ENCODE measurements around a stretch of chr17.

DNA sequence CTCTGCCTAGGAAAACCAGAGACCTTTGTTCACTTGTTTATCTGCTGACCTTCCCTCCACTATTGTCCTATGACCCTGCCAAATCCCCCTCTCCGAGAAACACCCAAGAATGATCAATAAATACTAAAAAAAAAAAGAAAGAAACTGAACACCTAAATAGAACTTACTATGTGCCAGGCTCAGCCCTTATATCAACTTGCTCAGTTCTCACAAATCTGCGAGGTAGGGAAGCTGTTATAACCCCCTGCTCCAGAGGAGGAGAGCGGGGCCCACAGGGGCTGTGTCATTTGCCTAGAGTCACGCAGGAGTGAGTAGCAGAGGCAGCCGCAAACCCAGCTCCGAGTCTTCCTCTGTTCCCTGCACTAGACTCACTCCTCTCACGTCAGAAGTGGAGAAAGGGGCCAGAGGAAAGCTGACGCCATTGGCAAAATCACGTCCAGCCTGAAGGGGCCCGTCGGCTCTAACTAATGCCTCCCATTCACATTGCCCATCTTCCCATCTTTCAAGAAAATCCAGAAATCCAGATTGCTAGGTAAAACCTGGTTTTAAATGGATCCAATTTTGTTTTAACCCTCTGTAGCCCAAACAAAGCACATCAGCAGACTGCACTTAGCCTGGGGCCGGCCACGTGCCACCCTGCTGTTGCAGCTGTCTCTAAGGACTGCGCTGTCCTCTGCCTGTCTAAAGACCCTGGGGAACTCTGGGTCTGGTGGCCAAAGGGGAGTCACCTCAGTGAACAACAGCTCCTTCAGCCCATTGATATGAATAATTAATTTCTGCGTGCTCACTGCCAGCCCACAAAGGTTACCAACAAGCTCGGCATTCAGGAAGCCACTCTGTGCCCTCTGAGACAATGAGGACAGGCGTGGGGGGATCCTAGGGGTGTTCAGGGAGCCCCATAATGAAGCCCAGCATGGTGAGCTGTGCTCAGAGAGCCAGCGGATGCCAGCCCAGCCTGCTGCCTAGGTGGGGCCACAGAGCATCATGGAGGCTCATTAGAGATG is 36.6 kb upstream of the ABR start:
- RRBS: no CpG with 5 or more reads among the region's 18 CpGs

DNA sequence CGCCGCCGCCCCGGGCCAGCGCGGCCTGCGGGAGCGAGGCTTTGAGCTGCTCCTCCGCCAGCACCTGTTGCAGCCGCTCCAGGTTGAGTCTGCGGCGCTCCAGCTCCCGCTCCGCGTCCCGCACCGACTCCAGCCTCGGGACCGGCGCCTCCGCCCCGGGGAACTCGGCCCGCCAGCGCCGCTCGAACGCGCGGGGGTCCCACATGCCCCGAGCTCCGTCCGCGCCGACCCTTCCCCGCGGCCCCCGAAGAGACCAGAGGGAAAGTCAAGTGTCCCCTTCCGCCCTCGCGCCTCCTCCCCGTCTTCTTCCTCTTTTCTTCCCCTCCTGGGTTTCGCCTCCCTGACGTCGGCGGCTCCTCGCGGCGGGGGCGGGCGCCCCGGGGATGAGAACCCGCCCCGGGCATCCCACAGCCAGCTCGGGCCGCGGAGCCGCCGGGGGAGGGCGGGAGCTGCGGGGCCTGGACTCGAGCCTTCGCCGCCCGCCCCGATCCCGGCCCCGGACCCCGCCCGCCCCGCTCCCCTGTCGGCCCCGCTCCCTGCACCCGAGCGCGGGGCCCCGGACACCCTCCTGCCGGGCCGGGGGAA is 40.7 kb upstream of the BHLHA9 start:
- RRBS: 1% methylated on average over 25 of the region's 79 CpGs

GRCh38 chr17:1398572-1399291 is 1.3 kb downstream of the YWHAE start:
- RRBS: no CpG with 5 or more reads among the region's 20 CpGs

DNA sequence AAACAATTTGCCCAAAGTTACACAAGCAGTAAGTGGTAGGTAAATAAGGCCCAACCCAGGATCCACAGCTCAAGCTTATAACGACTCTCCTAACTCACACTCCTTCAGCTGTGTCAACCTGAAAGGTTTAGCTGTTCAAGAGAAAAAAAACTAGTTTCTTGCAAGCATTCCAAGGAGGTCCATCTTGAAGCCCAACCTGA is 6.6 kb downstream of the CRK start:
- RRBS: no CpG with 5 or more reads among the region's 1 CpG

GRCh38 chr17:1462199-1462941 is 6.3 kb upstream of the CRK start:
- RRBS: no CpG with 5 or more reads among the region's 25 CpGs

- RRBS: 2% methylated on average over 16 of the region's 81 CpGs
These were observed 4.3 kb downstream of the MYO1C start for GRCh38 chr17:1487798-1488935.

GRCh38 chr17:1490462-1491471 is 1.7 kb downstream of the MYO1C start:
- RRBS: 2% methylated on average over 11 of the region's 55 CpGs

DNA sequence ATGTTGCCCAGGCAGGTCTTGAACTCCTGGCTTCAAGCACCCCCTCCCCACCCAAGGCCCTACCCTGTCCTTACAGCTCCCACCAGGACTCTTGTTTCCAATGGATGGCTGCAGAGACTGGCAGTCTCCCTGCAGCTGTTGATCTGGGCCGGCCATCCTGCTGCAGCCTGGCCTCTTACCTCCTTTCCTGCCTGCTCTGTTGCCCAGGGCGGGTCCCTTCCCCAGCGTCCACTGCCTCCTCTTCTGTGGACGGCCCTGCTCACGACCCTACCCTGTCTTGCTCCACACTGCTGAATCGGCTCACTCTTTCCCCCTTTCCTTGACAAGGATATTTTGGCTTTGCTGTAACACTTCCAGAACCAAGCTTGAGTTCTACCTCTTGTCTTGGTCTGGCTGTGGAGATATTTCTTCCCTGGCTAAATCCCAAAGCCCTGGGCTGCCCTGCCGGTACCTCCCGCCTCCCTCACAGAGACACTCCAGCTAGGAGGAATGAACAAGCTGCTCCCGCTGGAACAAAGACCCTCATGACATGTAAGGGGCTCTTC is 11.0 kb downstream of the INPP5K start:
- RRBS: no CpG with 5 or more reads among the region's 9 CpGs

DNA sequence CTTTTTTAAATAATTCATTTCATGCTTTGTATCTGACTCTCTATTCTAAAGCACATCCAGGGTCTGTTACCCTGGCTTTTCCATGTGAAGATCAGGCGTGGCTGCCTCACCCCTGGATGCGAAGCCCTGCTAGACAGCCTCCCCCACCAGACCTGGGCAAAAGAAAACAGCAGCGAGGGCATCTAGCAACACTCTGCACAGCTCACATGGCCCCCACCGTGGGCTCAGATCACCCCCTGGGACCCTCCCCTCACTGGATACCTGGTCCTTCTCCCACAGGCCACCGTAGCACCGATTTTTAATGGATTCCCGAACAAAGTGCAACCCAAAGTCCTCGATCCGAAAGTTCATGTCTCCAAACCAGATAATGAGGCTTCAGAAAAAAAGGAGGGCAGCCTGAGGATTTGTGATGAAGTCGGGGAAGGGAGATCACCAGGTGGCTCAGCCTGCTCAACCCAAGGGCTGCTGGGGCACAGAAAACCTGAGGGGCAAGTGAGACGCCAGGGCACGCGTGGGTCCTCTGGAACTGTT is 8.5 kb downstream of the INPP5K start:
- RRBS: no CpG with 5 or more reads among the region's 13 CpGs

GRCh38 chr17:1517840-1518745 is 1.7 kb upstream of the INPP5K start:
- RRBS: no CpG with 5 or more reads among the region's 6 CpGs

- RRBS: no CpG with 5 or more reads among the region's 9 CpGs
These were observed 18.3 kb upstream of the PITPNA start for GRCh38 chr17:1580868-1581245.

- RRBS: no CpG with 5 or more reads among the region's 20 CpGs
These were observed 24.4 kb upstream of the PITPNA start for GRCh38 chr17:1586842-1587612.

DNA sequence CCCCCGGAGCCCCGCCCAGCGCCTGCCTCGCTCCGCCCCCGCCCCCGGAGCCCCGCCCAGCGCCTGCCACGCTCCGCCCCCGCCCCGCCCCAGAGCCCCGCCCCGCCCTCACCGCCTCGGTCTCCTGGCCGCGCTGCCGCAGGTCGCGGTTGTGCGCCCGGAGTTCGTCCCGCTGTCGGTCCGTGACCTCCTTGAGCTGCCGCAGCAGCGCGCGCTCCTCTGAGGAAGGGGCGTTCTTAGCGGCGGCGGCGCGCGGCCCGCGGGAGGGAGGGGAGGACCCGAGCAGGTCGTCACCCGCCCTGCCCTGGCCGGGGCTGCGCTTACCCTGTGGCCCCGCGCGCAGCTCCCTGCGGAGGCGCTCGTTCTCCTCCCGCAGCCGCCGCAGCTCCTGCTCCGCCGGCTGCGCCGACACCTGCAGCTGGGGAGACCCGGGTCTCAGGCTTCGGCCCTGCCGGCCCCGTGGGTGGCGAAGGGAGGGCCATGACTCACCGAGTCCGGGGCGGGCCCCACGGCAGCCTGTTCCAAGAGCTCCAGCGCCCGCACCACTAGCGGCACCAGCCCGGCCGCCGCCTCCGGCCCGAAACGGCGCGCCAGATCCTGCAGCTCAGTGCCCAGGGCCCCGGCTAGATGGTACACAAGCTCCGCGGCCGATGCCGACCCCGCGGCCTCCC is 443 bp downstream of the RILP start:
- RRBS: 1% methylated on average over 26 of the region's 86 CpGs

DNA sequence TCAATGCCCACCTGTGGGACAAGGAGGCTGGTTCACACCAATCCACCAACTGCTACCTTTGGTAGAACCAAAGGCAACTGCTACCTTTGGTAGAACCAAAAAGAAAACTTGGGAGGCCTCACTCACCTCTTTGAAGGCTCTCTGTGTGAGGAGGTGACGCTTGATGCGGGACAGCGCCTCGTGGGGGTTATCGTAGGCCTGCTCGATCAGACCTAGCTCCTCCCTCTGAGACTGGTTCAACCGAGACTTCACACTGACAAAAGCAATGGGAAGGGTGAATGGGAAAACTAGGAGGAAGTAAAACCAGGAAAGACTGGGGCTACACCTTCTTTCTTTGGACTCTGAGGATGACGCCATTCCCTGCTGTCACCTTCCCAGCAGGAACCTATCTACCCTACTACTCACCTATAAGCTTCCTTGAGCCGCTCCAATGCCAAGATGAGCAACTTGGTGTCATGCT is 8.8 kb downstream of the PRPF8 start:
- RRBS: no CpG with 5 or more reads among the region's 9 CpGs

- RRBS: no CpG with 5 or more reads among the region's 14 CpGs
These were observed 8.2 kb downstream of the PRPF8 start for GRCh38 chr17:1676407-1676881.

DNA sequence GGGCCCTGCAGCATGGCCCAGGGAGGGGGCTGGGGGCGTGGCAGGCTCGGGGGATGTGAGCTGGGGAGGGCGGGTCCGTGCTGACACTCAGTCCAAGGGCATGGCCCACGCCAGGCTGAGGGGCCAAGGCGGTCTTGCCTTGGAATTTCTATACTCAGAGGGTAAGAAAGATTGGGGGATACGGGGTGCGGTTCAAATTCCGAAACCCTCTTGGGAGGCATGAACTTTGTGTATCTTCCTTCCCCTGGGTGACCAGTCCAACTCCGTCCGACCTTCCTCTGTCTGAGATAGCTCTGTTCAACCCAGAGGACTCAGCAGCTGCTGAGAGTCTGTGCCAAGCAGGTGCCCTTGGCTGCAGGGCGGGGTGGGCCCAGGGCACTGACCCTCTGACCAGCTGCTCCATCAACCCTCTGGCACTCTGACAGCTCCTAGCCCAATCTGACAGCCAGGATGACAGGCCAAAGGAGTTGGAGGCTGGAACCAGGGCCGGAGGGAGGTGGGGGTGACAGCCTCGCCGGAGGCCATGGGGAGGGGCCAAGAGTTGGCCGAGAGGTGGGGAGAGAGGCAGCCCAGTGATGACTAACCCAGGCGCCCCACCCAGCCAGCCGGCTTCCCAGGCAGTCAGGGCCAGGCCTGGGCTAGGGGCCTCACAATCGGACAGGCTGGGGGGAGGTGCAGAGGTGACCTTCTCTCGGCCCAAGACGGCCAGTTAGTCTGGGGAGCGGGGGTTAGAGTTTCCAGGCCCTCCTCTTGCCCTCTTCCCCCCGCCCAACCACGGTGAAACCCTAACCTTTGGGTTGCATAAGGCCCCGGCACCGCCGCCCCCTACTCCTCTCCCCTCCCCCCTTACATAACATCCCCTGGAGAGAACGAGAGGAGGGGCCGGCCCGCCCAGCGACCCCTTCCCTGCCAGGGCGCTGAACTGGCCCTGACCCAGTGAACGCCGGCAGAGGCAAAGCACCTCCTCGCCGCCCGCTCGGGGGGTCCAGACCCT is 4.9 kb upstream of the TLCD2 start:
- RRBS: 1% methylated on average over 13 of the region's 38 CpGs

DNA sequence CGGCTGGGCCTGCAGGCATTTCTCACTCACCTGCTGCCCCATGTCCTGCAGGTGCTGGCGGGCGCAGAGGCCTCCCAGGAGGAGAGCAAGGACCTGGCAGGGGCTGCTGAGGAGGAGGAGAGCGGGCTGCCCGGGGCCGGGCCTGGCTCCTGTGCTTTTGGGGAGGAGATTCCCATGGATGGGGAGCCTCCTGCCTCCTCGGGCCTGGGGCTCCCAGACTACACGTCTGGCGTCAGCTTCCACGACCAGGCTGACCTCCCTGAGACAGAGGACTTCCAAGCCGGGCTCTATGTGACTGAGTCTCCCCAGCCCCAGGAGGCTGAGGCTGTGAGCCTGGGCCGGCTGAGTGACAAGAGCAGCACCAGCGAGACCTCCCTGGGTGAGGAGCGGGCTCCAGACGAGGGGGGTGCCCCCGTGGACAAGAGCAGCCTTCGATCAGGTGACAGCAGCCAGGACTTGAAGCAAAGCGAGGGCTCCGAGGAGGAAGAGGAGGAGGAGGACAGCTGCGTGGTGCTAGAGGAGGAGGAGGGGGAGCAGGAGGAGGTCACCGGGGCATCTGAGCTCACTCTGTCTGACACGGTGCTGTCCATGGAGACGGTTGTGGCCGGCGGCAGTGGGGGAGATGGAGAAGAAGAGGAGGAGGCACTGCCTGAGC is 3.6 kb downstream of the WDR81 start:
- RRBS: 90% methylated on average over 6 of the region's 25 CpGs

- RRBS: no CpG with 5 or more reads among the region's 6 CpGs
These were observed 248 bp downstream of the SERPINF1 start for GRCh38 chr17:1762176-1762440.

- RRBS: no CpG with 5 or more reads among the region's 4 CpGs
These were observed 13.1 kb downstream of the SERPINF1 start for GRCh38 chr17:1775062-1775261.

- RRBS: no CpG with 5 or more reads among the region's 17 CpGs
These were observed 19.0 kb downstream of the SMYD4 start for GRCh38 chr17:1810647-1811147.